H1 (cell line): ENCODE measurements around a stretch of chr6.

GRCh38 chr6:161111808-161112211 lies 120.2 kb downstream of the MAP3K4 start:
- RRBS: no CpG with 5 or more reads among the region's 3 CpGs
CAGE:
- cytosol, long polyA plus RNA: no peak
- long polyA plus RNA: no peak
- nucleus, long polyA plus RNA: no peak

DNA sequence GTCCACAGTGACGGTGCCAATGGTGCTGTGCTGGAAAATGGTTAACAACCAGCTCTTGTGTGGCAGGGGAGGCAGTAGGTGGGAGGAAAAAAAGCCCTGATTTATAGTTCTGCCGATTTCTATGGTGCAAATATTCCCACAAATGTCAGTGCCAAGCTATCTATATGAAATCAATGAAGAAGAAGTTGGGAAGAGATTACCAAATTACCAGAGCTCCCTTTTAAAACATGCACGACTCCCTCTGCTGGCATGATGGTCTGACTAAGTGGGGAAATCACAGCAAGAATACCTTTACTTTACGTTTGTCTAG lies 55.7 kb downstream of the AGPAT4 start:
- RRBS: no CpG with 5 or more reads among the region's 4 CpGs
CAGE:
- cytosol, long polyA plus RNA: no peak
- long polyA plus RNA: no peak
- nucleus, long polyA plus RNA: no peak

- RRBS: 47% methylated on average over 3 of the region's 14 CpGs
CAGE:
- cytosol, long polyA plus RNA: no peak
- long polyA plus RNA: no peak
- nucleus, long polyA plus RNA: no peak
Measured at GRCh38 chr6:161375048-161375522, 101.2 kb upstream of the AGPAT4 start.

- RRBS: no CpG with 5 or more reads among the region's 7 CpGs
CAGE:
- cytosol, long polyA plus RNA: no peak
- long polyA plus RNA: no peak
- nucleus, long polyA plus RNA: no peak
Measured at GRCh38 chr6:161406583-161407044, 132.8 kb upstream of the AGPAT4 start.

GRCh38 chr6:162377705-162378260 lies 349.8 kb downstream of the PRKN start:
- RRBS: no CpG with 5 or more reads among the region's 7 CpGs
CAGE:
- cytosol, long polyA plus RNA: no peak
- long polyA plus RNA: no peak
- nucleus, long polyA plus RNA: no peak

DNA sequence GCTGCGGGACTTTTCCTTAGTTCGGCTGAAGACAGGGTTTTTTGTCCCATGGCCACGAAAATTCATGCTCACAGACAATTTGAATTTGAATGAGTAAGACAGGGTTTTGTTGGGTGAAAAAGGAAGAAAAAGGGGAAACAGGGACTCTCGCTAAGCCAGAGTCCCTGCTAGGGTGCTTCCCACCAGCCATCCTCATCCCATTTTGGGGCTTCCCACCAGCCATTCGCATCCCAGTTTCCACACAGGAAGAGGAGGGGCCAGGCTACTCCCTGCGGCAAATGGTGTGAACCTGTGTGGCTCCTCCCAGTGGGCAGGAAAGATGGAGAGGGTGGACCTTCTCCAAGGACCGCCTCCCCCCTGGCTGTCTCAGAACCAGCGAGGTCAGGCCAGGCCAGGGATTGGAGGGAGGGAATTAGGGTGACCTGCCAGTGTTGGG lies 326.8 kb downstream of the PACRG start:
- RRBS: no CpG with 5 or more reads among the region's 8 CpGs
CAGE:
- cytosol, long polyA plus RNA: no peak
- long polyA plus RNA: no peak
- nucleus, long polyA plus RNA: no peak

- RRBS: no CpG with 5 or more reads among the region's 13 CpGs
CAGE:
- cytosol, long polyA plus RNA: no peak
- long polyA plus RNA: no peak
- nucleus, long polyA plus RNA: no peak
Measured at GRCh38 chr6:163260000-163260425, 154.5 kb upstream of the QKI start.

- RRBS: no CpG with 5 or more reads among the region's 10 CpGs
CAGE:
- cytosol, long polyA plus RNA: no peak
- long polyA plus RNA: no peak
- nucleus, long polyA plus RNA: no peak
Measured at GRCh38 chr6:163289033-163289374, 125.5 kb upstream of the QKI start.

- RRBS: no CpG with 5 or more reads among the region's 6 CpGs
CAGE:
- cytosol, long polyA plus RNA: no peak
- long polyA plus RNA: no peak
- nucleus, long polyA plus RNA: no peak
Measured at GRCh38 chr6:163392332-163393049, 22.0 kb upstream of the QKI start.

DNA sequence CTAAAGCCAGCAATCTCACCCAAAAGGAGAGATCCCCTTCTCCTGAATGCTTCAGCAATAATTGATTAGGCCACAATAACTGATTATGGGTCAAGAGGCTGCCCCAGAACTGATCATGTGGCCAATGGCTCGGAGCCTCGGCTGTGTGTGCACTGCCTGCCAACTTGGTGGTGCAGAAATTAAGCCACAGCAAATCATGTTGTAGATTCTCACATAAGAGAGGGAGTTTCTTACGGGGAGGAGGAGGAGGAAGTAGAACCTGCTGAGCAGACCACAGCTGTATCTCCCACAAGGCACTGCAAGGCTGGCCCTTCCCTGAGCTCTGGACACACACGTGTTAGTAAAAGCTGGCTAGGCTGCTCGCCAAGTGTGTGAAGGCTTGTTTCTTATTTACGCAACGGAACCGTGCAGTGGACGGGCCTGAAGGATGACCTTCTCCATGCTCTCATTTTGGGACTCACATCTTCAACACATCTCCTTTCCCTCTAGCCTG lies 15.8 kb upstream of the QKI start:
- RRBS: no CpG with 5 or more reads among the region's 9 CpGs
CAGE:
- cytosol, long polyA plus RNA: no peak
- long polyA plus RNA: no peak
- nucleus, long polyA plus RNA: no peak

- RRBS: no CpG with 5 or more reads among the region's 62 CpGs
CAGE:
- cytosol, long polyA plus RNA: no peak
- long polyA plus RNA: no peak
- nucleus, long polyA plus RNA: no peak
Measured at GRCh38 chr6:163415575-163416290, 1.2 kb downstream of the QKI start.

- RRBS: no CpG with 5 or more reads among the region's 5 CpGs
CAGE:
- cytosol, long polyA plus RNA: no peak
- long polyA plus RNA: no peak
- nucleus, long polyA plus RNA: no peak
Measured at GRCh38 chr6:163475429-163476030, 61.0 kb downstream of the QKI start.

DNA sequence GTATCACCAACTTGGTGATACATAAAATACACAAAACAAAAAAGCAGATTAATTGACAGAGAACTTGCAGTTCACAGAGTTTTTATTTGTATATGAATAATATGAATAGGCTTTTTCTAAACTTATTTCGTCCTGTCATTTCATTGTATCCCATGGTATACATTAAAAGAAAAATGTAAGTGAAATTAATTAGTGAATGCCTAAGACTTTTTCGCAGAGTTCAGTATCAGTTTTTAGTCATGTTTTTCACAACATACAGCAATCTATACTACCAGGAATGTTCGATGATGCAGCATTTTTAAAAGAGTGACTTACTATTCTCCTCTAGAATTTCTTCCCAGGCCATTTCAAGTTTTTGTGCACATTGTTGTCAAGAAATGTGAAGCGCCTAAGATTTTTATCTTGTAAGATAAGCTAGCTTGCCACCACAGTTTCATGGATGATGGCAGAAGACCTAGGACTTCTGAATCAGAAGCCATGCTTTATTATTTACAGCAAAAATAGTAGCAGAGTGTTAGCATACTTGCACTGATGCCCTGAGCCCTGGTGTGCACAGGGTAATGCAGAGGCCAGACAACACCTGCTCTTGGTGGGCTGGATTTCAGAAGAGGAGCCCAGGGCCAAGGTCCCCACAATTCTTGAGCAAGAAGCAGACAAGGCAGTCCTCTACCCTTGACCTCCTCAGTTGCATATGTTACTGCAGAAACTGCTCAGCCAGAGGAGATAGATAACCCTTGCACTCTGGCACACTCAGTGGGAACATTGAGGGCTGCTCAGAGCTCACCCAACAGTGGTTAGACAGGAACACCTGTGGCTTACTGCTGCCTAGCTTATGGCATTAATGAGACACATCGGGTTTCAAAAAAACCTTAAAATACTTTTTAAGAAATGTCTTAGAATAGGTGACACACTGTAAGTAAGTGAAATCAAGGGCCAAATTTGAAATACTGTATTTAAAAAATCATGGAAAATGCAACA lies 99.1 kb downstream of the QKI start:
- RRBS: no CpG with 5 or more reads among the region's 5 CpGs
CAGE:
- cytosol, long polyA plus RNA: no peak
- long polyA plus RNA: no peak
- nucleus, long polyA plus RNA: no peak

DNA sequence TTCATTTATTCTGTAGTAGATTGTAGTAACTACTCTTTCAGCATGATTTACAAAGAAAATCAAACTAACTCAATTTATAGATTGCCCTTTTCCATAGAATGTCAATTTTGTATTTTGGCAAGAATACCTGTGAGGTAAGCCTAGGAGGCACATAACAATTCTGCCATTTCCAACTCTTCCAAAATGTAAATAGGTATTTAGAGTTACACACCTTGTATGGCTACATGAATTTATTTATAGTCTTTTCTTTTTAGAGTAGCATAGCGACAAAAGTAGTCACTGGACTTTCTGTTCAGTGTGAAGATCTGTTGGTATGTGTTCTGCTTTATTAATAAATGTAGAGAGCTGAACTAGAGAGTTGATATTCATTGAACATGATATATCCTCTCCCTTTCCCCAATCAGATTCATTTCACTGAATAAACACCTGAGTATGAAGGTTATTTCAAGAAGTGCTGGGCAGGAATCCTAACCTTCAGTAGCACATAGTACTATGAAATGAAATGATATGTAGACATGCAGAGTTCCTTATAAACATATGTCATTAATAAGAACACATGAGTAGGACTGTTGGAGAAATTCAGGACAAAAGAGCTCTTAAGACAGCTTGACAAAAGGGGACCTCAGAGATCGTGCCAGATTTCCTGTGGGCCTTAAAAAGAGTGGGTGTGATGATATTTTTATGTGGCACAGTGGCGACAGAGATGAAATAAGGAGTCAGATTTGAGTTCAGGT lies 104.4 kb downstream of the QKI start:
- RRBS: no CpG with 5 or more reads among the region's 3 CpGs
CAGE:
- cytosol, long polyA plus RNA: no peak
- long polyA plus RNA: no peak
- nucleus, long polyA plus RNA: no peak

- RRBS: no CpG with 5 or more reads among the region's 7 CpGs
CAGE:
- cytosol, long polyA plus RNA: no peak
- long polyA plus RNA: no peak
- nucleus, long polyA plus RNA: no peak
Measured at GRCh38 chr6:163548522-163549293, 134.2 kb downstream of the QKI start.

GRCh38 chr6:163585866-163586464 lies 171.4 kb downstream of the QKI start:
- RRBS: no CpG with 5 or more reads among the region's 10 CpGs
CAGE:
- cytosol, long polyA plus RNA: no peak
- long polyA plus RNA: no peak
- nucleus, long polyA plus RNA: no peak

DNA sequence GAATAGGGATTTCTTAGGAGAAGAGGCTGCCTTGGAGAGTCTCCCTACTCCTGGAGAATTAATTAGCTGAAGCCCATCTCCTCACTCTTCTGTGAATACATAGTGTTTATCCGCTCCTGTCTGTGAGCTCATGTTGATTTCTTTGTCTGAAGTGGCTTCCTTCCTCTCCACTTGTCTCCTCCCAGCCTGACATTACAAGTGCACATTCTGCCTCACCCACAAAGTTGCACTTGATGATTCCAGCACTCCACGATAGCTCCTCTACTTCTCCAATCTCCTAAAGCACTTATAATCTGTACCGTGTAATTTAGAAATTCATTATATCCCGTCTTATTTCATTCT lies 287.2 kb downstream of the QKI start:
- RRBS: no CpG with 5 or more reads among the region's 4 CpGs
CAGE:
- cytosol, long polyA plus RNA: no peak
- long polyA plus RNA: no peak
- nucleus, long polyA plus RNA: no peak

DNA sequence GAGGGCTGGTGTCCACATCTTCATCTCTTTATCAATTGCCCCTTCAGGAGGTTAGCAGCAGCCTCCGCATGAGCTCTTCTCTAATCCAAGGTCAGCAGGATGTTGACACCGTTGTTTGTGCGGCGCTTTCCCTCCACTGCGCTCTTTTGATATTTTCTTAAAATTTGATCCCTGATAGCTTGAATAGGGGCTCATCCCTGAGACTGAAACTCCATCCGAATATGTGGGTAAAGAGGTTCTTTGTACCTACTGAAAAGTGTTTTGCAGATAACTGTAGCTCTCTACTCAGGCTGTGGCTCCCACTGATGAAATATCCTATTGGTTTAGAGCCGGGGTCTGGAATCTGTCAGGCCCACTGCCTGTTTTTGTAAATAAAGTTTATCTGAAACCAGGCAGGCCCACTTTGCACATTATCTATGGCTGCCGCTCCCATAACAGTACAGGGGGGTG lies 362.5 kb downstream of the QKI start:
- RRBS: no CpG with 5 or more reads among the region's 8 CpGs
CAGE:
- cytosol, long polyA plus RNA: no peak
- long polyA plus RNA: no peak
- nucleus, long polyA plus RNA: no peak

DNA sequence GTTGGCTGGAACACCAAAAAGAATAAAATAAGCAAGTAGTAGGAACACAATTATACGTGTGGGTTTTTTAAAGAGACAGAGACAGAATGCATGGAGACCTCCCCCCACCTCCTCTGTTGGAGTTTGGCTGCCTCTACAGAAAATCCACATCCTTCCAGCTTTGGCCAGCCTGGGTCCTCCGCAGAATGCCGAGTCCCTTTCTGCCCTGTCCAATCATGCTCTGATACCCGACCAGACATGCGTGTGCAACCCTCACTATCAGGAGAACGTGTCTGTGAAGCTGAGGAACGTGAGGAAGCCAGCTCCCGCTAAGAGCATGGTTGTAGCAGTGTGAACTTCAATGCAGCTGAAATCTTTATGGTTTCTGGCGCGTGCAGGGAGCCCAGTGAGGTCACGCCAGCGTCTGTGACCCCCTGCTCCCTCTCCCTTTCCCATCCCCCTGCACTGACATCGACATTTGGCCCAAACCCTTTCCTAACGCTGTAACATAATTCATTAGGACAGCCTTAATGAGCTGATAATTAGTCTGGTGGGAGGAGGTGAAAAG lies 423.1 kb downstream of the QKI start:
- RRBS: no CpG with 5 or more reads among the region's 14 CpGs
CAGE:
- cytosol, long polyA plus RNA: no peak
- long polyA plus RNA: no peak
- nucleus, long polyA plus RNA: no peak

DNA sequence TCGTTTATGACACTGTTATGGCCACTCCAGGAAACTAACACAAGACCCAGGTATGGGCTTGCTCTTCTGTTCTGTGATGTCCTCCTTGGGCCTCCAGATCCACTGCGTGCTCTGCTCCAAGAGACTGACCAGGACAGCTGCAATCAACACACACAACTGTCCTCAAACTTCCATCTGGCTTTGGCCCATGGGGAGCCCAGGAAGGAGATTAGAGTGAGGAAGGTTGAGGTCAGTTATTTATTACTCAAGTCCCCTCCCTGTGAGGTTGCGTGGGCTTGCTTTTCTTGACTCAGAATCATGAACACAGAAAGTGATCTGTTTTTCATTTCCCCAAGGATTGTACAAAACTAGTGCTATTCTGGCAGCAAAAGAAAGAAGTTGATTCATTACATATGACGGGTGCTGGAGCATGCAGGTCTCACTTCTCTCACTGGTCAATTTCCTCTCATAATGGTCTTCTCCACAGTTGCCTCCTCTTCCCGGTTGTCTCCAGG lies 888.5 kb downstream of the QKI start:
- RRBS: no CpG with 5 or more reads among the region's 5 CpGs
CAGE:
- cytosol, long polyA plus RNA: no peak
- long polyA plus RNA: no peak
- nucleus, long polyA plus RNA: no peak